ENCODE measurements around the gene TMEM200B.

GRCh38 chr1:28887319-28888685 lies 26.6 kb upstream of the EPB41 start:
- PRO-cap, result unidirectional peak, minus-strand start at chr1:28887710

GRCh38 chr1:28965491-28965933 lies 51.1 kb downstream of the EPB41 start:
- PRO-cap, result no peak

- PRO-cap, result no peak
These were observed at the start of gene TMEM200B for GRCh38 chr1:29123408-29124236. TSS of gene TMEM200B (minus strand) at chr1:29123903.

GRCh38 chr1:29180974-29181364 lies 731 bp downstream of the SRSF4 start:
- PRO-cap, result unidirectional peak, plus-strand start at chr1:29181035

- PRO-cap, result no peak
These were observed 606 bp upstream of the SRSF4 start for GRCh38 chr1:29182350-29182662.

- PRO-cap, result no peak
These were observed 4.1 kb downstream of the PTPRU start for GRCh38 chr1:29240340-29240998.

- PRO-cap, result no peak
These were observed 738.2 kb downstream of the MATN1 start for GRCh38 chr1:29984985-29985790.

GRCh38 chr1:30675508-30676089 lies 47.8 kb downstream of the MATN1 start:
- PRO-cap, result no peak

DNA sequence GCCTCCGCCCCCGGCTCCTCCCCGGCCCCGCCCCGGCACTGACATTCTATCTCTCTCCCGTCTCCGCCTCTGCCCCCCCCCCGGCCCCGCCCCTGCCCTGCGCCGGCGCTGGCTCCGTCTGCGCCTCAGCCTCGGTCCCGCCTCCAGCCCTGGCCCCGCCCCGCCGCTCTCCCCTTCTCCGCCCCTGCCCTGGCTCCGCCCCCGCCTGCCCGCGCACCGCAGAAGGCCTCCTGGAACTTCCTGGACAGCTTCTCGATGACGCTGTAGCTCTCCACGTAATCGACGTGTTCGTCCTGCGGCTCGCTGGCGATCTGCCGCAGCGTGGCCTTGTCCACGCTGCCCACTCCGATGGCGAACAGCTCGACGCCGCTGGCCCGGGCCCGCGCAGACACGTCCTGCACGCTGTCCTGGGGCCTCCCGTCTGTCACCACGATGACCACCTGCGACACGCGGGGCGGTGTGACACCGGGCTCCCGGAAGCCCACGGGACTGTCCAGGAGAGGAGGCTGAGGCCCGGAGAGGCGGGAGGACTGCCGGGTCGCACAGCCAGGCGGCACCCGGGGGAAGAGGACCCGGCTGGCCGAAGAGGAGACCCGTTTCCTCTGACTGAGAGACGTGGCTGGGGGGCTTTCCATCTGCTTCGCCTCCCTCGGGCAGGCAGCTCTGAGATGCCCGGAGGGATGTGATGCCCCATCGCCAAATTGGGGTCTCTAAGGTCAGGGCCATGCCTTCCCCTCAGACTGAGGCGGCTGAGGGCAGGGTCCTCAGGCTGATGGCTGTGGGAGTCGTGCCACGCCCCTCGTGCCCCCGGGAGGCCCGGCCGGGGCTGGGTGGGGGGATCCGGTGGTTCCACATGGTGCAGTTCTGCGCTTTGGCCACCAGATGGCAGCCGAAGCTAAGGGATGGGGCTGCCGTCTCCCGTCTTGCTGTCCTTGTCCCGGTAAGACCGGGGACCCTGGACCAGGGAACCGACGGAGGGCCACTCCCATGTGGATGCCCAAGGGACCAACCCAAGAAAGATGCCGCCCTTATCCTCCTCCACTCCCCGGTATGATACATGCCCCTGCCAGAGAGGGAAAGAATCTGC lies 4.5 kb downstream of the MATN1 start:
- PRO-cap, result unidirectional peak, plus-strand start at position 221 of the sequence

GRCh38 chr1:30725414-30726388 lies 2.3 kb upstream of the MATN1 start:
- PRO-cap, result no peak

GRCh38 chr1:30741409-30741966 lies 16.1 kb downstream of the LAPTM5 start:
- PRO-cap, result no peak

DNA sequence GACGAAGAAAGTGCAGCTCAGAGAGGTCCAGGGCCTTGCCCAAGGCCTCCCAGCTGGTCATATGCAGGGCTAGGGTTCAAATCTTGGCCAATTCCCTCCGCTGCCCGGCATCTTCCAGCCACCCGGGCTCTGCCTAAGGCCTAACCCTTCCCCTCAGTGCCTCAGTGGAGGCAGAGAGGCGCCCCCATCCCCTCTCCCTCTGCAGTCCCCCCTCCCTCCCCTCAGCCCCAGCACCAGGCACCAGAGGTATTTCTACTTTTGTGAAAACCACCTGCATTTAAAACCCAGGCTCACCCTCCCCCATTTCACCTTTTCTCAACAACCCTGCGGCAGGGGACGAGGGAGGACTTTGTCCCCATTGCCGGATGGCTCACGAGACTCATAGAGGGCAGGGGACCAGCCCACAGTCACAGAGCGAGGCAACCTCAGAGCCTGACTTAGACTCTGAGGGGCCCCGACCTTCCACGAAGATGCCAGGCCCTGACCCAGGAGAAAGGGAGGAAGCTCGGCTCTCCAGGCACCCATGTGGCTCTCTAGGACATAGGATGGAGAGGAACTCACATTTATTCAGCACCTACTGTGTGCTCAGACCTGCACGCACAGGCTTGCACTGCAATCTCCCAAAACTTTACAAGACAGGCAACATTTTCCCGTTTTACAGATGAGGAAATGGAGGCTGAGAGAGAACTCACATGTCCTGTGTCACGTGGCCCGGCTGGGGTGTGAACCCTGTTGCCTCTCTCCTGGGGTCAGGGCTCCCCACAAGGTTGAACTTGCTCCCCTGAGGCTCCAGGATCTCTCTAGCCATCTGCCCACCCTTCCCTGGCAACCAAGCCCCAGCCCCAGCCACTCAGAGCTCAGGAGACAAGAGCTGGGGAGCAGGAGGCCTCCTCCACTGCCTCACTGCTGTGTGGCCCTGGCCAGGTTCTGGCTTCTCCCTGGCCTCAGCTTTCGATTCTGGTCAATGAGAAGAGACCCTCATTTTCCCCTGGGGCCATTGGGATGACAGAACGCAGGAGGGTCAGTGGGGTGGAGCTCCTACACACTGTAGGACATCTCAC lies 12.0 kb downstream of the LAPTM5 start:
- PRO-cap, result no peak

DNA sequence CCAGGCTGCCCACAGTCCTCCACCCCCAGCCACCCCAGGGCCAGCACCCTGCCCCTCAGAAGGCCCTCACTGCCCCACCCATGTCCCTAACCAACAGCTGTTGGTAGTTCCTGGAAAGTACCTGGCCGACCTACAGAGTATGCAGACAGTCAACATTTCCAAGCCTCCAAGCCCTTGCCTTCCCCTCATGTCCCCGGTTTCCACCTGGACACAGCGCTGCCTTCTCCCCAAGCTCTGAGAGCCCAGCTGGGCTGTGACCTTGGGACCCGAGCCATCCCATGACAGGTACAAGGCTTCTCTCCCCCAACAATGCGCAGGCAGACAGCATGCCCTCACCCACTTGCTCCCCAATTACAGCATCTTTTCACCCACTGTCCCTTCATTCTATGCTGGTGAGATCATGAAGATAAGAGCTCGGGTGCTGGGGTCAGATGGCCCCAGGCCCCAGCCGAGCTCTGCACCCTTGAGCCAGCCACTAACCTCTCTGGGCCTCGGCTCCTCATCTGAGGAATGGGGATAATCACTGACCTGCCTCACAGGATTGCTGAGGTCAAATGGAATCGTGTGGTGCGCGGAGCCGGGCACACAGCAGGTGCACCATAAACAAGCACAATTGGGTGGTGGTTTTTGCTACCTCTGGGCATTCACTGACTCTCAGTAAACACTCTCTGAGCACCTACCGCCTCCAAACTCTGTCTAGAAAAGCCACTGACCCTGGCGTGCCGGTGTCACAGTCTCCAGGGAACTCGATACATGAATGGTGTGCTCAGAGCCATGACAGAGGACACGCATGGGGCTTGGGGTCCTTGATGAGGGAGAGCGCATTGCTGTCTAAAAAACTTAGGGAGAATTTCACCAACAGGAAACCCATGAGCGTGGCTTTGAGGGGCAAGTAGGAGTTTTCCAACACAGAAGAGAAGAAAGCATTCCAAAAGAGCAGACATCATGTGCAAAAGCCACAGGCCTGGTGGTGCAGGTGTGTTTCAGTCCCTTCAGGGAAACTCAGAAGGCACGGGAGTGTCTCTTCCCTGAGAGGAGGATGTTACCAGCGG lies 11.0 kb downstream of the LAPTM5 start:
- PRO-cap, result no peak

DNA sequence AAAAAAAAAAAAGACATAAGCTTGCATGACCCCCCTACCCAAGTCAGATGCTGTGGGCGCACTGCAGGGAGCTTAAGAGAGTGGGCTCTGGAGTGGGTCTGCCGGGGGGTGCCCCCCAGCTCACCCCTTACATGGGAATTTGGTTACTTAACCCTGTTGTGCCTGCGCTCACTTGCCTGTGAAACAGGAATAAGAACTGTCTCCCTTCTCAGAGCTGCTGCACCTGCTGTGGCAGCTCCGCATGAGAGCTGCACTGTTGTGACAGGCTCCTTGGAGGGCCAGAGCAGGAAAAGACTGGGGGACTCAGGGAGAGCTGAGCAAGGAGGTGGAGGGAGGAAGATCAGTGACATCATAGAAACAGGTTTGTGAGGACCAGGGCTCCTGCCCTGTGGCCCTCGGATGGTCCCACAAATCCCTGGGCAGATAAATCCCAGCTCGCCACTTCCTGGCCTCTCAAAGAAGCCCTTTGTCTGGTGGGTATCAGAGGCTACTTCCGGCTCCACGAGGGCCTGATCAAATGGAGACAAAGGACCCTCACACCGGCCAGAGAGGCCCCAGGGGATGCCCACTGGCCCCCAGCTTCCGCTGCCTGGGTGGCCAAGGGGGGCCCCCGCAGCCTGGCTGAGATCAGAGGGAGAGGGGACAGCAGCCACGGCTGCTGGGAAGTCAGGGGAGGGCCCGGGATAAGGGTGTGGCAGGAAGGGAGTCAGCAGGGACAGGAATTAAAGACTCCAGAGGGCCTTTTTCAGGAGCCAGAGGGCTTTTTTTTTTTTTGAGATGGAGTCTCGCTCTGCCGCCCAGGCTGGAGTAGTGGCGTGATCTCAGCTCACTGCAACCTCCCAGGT lies 28.9 kb upstream of the LAPTM5 start:
- PRO-cap, result no peak

GRCh38 chr1:30798299-30799174 lies 41.0 kb upstream of the LAPTM5 start:
- PRO-cap, result no peak

GRCh38 chr1:30823063-30823550 lies 65.5 kb upstream of the LAPTM5 start:
- PRO-cap, result no peak

DNA sequence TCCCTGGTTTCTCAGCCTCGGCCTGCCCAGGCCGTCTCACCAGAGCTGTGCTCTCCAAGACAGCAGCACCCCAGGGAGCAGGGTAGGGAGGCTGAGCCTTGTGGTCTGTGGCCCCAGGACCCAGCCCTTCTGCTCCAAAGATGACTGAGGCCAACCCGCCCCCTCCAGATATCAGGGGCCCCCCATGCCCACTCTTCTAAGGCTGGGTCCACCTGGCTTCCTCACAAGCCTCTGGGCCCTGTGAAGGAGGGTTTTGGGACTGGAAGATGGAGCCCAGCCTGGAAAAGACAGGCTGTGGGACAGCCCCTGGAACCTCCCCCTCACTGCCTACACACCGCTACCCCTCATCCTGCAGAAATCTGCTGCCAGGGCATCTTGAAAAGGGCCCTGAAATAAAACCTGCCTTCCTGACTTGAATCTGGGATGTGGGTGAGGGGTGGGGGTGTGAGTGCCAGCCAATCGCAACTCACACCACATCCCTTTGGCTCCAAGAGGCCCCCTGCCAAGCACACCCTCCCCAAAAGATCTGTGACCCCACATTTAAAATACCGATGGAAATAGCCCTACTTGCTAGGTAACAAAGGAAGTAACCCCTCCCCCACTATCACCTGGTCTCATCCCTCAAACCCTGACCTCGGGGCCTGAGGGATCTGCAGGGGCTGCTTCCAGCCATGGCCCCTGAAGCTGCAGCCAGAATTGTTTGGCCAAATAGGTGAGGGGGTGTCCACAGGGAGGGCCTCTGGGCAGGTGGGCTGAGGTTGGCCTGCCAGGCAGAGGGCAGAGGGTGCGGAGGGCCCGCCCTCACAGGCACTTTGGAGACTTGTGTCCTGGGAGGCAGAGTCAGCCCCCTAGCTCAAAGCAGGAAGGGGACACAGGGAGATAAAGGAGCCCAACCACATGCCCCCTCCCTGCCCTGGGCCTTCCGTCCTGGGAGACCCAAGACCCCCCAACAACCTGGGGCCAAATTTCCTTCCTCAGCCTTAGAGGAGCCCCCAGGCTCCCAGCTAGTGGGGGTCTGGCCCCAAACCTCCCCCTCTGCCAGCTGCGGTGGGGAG lies 37.4 kb downstream of the SDC3 start:
- PRO-cap, result no peak

GRCh38 chr1:30911152-30911546 lies 2.6 kb upstream of the SDC3 start:
- PRO-cap, result no peak

- PRO-cap, result no peak
These were observed 6.8 kb upstream of the PUM1 start for GRCh38 chr1:31072184-31072897.

GRCh38 chr1:31102474-31103185 lies 37.1 kb upstream of the PUM1 start:
- PRO-cap, result no peak

Data from REH cell (cell line).